Lower leg skin (tissue), 2 donors: ENCODE measurements around the genes RRAGC, GJA9 and RHBDL2.

DNA sequence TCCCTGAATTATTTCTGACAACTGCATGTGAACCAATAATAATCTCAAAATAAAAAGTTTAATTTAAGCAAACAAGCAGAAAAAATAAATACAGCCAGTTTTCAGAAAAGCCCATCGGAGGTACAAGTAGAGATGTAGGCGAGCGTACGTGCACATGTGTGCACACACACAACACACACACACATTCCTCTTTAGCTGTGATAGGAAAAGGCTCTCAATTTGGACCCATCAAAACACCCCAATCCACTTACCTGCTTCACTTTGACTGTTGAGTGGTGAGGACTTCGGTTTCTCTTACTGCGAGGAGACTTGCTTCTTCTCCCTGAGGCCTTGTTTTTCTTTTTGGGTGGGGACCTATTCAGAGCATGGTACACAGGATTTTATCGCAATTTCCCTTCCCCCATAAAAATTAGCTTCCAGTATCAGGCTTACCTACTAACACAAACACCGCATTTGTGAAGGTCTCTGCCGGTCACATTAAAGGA is 1.7 kb downstream of the SNIP1 start:
- PRO-cap, result no peak
- RAMPAGE, long total RNA, 2 experiments, result no peak in any of the 2 experiments

DNA sequence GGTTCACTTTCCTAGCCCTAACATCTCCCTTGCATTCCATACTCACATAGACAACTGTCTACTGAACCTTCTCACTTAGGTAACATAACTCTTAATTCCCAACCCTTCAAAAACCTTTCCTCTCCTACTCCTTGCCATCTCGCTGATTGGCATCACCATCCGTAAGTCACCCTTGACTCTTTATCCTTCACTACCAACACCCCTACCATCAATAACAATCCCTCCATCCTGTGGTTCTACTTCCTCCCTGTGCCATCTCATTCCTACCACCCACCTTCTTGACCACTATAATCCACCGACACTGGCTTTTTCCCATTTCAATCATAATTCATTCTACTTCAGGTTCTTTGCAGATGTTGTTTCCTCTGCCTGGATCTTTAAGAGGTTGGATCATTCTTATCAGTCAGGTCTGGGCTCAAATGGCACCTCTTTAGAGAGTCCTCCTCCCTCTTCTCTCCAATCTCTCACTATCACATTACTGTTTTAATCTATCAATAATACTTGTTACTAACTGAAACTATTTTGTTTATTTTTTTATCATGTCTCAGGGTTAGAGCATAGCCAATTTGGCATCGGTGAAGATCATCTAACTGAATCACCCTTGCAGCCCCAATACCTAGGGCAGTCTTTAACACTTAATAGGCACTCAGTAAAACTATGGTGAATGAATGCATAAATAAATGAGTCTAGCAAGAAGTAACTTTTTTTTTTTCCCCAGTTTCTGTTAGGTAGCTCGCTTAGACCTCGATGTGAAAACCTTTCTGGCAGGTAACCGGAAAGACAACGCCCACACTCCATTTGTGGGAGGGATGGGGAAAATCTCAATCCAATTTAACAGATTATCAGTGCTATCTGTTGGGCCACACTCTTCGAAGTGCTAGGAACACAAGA is 962 bp downstream of the SNIP1 start:
- PRO-cap, result no peak
- RAMPAGE, long total RNA, 2 experiments, result no peak in any of the 2 experiments

DNA sequence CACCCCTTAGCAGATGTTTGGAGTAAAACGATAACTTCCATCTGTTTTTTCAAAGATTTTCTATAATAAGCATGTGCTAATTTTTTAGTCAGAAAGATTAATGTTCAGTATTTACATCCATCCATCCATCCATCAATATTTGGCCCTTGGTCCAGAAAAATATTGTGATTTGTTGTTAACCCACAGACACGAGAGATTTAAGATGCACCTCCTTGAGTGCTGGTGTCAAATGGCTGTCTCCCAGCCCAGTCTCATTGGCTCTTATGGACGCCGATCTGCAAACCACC is 3.9 kb downstream of the DNALI1 start:
- PRO-cap, result no peak
- RAMPAGE, long total RNA, 2 experiments, result no peak in any of the 2 experiments

DNA sequence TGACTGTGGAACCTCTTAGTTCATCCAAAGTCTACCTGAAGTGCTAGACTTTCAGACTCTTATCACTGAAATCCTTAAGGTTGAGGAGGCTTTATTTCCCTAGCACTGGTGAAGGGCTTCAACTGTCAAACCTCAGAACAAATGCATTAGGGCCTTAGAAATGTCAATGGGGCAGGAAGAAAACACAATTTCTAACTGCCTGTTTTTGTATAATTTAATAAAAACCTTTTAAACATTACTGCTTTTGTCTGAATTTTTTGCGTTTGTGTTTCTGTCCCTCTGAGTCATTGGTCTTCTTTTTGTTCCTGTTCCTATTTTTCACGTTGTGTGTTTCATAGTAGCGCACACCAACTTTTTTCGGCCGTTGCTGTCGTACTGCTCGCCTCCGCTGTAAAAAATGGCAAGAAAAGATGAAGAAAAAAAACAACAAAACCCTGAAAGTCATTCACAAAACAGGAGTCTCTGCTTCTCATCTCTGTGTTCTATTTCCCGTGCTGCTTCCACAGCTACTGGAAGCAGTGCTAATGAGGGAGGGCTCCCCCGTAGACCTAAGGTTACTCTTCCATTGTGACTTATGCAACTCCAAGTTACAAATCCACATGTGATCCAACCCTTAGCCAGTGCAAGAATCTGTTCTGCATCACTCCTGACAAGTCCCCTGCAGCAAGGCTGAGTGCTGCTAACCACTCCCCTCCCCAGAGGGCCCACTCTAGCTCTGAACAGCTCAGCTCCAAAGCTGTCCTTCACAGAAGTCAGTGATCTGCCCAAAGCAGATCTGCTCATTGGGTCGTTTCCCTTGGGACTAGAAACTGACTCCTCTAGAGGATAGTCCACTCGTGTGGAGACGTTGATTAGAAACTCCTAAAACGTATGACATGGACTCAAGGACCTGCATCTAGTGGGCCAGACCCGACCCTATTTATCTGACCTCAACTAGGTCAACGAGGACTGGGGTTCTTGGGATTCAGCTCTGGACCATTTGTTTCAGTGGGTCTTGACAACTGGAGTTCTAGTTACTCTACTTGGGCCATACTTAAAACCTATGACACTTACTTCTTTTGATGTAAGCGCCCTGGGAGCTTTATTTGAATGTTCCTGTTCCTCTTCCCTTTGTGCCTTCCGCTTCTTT is 10.2 kb downstream of the DNALI1 start:
- PRO-cap, result no peak
- RAMPAGE, long total RNA, 2 experiments, result no peak in any of the 2 experiments

DNA sequence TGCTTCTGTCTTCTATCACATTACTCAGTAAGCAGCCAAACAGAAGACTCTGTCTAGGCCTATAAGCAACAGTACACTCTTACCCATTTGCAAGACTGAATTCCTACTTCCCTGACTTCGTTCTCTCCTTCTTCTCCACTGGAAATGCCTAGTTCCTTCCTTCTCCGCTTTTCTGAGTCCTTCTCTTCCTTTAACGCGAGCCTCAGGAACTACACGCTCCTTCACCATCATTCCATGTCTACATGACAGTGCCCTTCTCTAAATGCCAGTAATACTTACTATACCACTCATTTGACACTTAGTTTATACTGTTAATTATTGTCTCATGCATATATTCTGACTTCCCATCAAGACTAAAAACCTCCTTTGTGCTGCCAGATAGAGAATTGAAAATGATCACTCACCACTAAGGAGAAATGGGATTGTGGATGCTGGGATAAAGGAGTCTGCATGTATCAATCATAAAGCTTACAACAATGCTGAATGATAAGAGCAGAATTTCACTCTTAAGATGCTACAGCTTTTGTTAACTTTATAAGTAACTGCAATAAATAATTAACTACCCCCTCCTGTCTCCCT is 15.1 kb downstream of the MTF1 start:
- PRO-cap, result no peak
- RAMPAGE, long total RNA, 2 experiments, result no peak in any of the 2 experiments

DNA sequence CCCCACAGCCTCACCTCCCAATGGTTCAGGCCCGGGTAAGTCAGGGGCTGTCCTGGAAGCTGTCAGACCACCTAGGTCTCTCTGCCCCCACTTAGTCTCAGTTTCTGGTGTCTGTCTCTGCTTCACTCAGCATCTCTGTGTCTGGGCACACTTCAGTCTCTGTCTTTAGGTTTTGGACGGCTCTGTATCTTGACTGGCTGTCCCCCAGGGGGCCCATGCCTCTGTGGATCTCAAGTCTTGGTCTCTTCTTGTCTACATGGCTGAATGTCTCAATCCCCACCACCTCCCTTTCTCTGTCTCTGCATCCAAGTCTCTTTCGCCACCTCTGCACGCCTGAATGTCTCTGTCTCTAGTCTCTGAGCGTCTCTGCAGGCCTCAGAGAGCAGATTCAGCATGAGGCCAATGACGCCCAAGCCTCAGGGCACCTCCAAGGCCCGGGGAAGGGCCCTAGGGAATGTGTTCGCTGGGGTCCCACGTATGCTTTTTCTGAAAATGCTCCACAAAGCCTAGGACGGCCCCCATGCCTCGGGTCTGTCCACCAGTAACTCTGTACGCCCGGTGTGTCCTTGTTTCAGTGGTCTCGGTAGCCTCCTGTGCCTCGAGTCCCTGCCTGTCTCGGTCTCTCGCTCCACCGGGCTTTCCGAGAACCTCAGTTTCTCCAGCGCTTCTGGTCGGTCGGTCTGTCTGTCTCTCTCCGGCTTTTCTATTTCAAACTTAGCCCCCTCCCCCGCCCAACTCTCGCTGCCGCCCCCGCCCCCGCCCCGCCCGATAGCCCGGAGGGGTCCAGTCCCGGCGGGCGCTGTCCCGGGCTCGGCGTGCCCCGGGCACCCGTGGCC is 702 bp downstream of the FHL3 start:
- PRO-cap, result no peak
- RAMPAGE, long total RNA, 2 experiments, result no peak in any of the 2 experiments

- PRO-cap, result unidirectional peak, minus-strand start at chr1:38064397
- RAMPAGE, long total RNA, 2 experiments, result no peak in any of the 2 experiments
Measured at GRCh38 chr1:38064048-38064807, 17.6 kb upstream of the POU3F1 start.

DNA sequence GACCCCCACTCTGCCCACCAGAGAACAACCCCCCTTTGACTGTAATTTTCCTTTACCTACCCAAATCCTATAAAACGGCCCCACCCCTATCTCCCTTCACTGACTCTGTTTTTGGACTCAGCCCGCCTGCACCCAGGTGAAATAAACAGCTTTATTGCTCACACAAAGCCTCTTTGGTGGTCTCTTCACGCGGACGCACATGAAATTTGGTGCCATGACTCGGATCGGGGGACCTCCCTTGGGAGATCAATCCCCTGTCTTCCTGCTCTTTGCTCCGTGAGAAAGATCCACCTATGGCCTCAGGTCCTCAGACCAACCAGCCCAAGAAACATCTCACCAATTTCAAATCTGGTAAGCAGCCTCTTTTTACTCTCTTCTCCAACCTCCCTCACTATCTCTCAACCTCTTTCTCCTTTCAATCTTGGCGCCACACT is 378.7 kb upstream of the POU3F1 start:
- PRO-cap, result no peak
- RAMPAGE, long total RNA, 2 experiments, result no peak in any of the 2 experiments

- PRO-cap, result no peak
- RAMPAGE, long total RNA, 2 experiments, result no peak in any of the 2 experiments
Measured at GRCh38 chr1:38475242-38475838, 384.2 kb downstream of the RRAGC start.

- PRO-cap, result bidirectional peak, plus-strand start at chr1:38859294, minus-strand start at chr1:38858907; bidirectional peak, plus-strand start at chr1:38859929, minus-strand start at chr1:38859737
- RAMPAGE, long total RNA, 2 experiments, result no peak in any of the 2 experiments
Measured at GRCh38 chr1:38858672-38859822, at the start of gene RRAGC. RRAGC (minus strand) TSS chr1:38859772.

GRCh38 chr1:38881372-38881719 is at the start of gene GJA9:
GJA9 (minus strand) TSS chr1:38881587.
- PRO-cap, result no peak
- RAMPAGE, long total RNA, 2 experiments, result no peak in any of the 2 experiments

DNA sequence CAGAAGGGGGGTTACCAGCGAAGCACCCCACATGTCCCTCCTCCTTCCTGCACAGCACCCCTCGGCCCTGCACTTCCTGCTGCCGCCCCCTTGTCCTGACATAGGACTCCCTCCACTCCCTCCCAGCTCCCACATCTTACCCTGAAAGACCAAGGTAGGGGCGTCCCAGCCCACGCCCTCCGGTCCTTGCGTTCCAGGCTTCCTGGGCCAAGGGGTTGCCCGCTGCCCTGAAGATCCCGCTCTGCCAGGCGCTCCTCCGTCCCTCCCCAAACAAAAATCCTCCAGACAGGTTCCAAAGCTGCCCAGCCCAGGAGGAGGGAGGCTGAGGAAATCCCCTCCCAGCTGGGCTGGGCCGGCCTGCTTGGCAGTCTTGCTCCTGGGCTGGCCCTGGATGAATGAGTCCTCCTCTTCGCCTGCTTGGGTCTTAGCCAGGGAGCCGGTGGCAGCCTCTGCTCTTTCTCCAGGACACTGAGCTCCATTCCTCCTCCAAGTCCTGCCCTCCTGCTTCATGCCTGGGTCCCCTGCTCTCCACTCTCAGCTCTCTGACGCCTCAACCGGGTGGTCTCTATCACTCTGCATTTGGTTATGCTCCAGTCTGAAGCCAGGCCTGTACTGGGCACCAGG is at the start of gene RHBDL2:
Gene RHBDL2 (minus strand): TSS at position 289 of the 624 bp plus-strand sequence.
- PRO-cap, result unidirectional peak, minus-strand start at position 272 of the sequence
- RAMPAGE, long total RNA, 2 experiments, result start-site peak on the minus strand in 2 of 2 experiments, centred at positions 241 to 251 of the sequence, 748 to 1,228 reads per replicate

DNA sequence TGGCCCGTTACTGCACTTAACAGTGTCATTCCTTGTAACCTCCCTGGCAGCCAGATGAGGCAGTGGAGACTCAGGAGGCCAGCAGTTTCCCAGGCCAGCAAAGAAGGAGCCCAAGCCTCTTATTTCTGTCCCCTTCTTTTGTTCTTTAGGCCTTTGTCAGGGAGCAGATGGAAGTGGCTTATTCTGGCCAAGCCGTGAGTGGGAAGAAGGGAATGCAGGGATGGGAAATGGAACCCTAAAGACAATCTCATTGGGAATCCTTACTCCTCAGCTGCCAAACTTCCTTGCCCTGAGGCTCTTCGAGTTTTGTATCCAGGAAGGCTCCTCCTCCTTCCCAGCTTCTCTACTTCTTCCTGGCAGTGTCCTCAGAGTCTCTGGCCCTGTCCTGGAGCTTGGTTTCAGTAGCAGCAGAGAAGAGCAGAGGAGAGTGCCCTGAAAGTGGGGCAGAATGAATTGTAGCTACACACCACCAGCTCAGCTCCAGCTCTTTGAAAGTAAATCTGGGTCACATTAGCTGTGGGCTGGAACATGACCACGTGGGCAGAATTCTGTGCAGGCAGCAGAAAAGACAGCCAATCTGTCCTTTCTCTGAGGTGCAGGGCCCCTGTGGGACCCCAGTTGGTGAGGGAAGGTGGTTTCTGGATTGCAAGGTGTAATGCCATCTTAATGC is 63.9 kb downstream of the NDUFS5 start:
- PRO-cap, result no peak
- RAMPAGE, long total RNA, 2 experiments, result no peak in any of the 2 experiments

DNA sequence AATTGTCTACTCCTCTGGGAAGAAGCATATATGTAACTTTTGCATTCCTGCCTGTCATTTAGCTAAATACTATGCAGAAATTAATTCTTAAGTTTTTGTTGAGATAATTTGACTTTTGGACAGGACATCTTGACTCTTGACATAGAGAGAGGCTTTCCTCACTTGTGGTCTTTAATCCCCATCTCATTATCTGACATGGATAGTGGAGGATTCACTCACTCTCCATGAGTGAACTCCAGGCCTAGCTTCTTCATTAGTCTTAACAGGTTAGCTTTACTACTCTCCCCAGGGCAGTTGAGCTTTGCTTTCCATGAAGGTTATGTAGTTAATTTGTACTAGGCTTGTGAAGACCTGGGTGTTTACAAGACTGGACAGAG is 87.9 kb upstream of the MACF1 start:
- PRO-cap, result no peak
- RAMPAGE, long total RNA, 2 experiments, result no peak in any of the 2 experiments

DNA sequence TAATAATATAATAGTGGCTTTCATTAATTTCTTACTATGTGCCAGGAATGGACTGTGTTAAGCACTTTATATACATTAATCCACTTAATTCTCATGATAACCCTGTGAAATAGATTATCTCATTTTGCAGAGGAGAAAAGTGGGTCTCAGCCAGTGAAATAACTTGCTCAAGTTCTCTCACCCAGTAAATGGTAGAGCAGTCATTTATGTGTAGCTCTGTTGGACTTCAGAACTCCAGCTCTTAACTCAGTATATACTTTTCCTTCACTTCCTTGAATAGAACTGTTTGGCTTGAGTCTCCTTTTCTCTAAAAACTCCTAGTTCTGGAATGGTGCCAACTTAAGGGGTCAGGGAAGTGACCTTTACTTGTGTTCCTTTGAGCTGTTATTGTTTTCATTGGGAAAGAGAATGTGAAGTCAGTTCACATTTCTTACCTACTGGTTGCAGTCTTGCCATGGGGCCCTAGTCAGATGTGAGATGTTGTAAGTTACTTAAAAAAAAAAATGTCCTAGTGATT is 77.1 kb upstream of the MACF1 start:
- PRO-cap, result no peak
- RAMPAGE, long total RNA, 2 experiments, result no peak in any of the 2 experiments

DNA sequence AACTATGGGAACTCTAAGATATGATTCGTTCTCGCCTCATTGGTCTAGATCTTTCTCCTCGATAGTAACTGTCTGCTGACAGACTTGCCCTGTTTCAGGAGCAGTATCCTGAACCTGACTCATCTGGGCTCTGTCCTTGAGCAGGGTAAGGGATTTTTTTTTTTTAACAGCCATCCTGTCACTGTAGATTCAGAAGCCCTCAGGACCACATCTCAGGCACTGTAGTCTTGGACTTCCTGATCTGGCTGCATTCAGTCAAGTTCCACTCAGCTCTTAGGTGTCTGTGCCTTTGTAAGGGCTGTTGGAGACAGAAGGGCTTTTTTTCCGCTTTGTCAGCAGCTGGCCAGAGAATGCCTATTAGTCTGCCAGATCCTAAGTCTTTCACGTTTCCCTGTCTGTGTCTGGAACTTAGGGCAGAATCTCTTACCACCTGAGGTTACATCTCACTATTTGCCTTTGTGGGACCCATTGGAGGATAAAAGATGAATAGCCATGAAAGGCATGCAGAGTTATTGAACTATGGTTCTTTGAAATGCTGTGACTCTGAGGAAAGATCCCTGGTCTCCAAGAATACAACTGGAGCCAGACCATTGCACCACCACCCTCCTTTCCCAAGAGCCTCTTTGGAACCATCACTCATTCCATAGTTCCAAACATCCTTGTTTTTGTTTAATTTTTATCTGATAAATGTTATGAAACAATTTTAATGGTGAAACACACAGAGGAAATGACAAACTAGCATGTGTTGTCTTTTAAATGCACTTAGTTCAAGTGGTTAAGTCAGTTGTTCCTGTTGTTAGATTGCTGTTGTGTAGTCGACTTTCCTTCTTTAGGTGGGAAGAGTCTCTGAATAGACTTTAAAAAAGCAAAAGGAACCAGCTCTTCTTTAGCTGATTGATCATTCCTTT is 49.7 kb upstream of the MACF1 start:
- PRO-cap, result unidirectional peak, plus-strand start at position 784 of the sequence
- RAMPAGE, long total RNA, 2 experiments, result no peak in any of the 2 experiments

DNA sequence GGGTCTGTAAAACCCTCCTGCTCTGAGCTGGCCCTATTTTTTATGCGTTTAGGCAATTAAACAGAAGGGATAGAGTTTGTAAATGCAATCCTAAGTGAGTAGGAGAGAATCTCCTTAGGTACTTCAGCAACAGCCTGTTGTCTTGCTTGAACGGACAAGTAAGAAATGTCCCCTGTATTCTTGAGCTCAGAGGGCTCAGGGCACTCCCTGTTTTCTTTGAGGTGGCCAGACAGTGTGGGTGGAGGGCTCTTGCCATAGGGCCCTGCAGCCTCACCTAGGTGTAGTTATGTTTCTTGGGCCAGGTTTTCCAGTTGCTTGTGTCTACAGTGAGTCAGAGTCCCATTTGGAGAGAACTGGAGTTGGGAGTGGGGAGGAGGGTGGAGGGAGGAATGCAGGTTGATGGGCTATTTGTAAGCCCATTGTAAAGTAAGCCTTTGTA is 45.4 kb upstream of the MACF1 start:
- PRO-cap, result no peak
- RAMPAGE, long total RNA, 2 experiments, result no peak in any of the 2 experiments

GRCh38 chr1:39196158-39196701 is 8.3 kb upstream of the MACF1 start:
- PRO-cap, result no peak
- RAMPAGE, long total RNA, 2 experiments, result no peak in any of the 2 experiments

GRCh38 chr1:39282934-39283865 is 78.7 kb downstream of the MACF1 start:
- PRO-cap, result no peak
- RAMPAGE, long total RNA, 2 experiments, result start-site peak on the plus strand in 1 of 2 experiments, at chr1:39283201-39283515 at its widest, 92 to 192 reads per replicate

DNA sequence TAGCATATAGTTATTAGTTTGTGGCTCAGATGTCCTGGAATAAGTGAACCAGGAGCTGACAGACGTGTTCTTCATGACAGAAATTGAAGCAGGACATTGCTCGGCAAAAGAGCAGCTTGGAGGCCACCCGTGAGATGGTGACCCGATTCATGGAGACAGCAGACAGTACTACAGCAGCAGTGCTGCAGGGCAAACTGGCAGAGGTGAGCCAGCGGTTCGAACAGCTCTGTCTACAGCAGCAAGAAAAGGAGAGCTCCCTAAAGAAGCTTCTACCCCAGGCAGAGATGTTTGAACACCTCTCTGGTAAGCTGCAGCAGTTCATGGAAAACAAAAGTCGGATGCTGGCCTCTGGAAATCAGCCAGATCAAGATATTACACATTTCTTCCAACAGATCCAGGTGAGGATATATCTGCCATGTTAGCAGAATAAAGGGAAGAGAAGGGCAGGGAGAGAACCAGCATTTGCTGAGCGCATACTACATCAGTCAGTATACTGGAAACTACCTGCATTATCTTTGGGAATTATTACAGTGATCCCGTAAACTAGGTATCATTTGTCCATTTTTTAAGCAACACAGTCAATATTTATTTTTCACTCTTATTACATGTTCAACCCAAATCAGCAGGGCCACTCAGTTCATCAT is 130.0 kb upstream of the BMP8A start:
- PRO-cap, result no peak
- RAMPAGE, long total RNA, 2 experiments, result no peak in any of the 2 experiments